A673 (cell line): Measurements from ENCODE around the genes AGRN, C1QTNF12, UBE2J2 and AURKAIP1.

DNA sequence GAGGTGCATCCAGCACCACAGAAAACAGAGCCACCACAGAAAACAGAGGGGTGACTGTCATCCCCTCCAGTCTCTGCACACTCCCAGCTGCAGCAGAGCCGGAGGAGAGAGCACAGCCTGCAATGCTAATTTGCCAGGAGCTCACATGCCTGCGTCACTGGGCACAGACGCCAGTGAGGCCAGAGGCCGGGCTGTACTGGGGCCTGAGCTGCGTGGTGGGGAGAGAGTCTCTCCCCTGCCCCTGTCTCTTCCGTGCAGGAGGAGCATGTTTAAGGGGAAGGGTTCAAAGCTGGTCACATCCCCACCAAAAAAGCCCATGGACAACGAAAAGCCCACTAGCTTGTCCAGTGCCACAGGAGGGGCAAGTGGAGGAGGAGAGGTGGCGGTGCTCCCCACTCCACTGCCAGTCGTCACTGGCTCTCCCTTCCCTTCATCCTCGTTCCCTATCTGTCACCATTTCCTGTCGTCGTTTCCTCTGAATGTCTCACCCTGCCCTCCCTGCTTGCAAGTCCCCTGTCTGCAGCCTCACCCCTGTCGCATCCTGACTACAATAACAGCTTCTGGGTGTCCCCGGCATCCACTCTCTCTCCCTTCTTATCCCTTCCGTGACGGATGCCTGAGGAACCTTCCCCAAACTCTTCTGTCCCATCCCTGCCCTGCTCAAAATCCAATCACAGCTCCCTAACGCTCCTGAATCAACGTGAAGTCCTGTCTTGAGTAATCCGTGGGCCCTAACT lies 126.3 kb downstream of the OR4F5 start:
- PRO-cap = no peak

DNA sequence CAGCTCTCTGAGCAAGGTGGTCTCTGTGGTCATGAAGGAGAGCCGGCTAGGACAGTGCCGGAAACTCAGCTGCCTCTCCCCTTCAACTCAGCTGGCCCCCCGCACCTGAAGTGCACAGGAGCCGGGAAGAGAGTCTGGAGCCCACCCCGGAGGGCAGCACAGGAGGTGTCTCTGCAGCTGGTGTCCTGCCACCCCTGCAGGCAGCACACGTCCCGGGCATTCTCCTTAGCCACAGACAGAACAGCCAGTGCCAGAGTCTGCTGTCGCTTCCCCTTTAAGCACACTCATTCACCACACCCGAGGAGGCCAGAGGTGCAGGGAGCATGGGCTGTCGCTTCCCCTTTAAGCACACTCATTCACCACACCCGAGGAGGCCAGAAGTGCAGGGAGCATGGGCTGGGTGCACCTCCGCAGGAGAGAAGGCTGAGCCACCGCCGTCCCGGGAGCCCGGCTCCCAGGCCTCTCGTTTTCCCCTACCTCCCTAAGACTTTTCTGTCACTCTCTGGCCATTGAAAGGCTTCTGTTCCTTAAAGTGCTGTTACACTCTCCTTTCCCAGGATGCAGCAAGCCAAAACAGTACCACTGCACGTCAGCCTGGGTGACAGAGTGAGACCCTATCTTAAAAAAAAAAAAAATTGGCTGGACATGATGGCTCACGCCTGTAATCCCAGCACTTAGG lies 17.0 kb upstream of the SAMD11 start:
- PRO-cap = no peak

- PRO-cap = no peak
Observed at GRCh38 chr1:933156-933424, 9.4 kb downstream of the SAMD11 start.

GRCh38 chr1:948345-948902 lies 10.6 kb downstream of the NOC2L start:
- PRO-cap = no peak

DNA sequence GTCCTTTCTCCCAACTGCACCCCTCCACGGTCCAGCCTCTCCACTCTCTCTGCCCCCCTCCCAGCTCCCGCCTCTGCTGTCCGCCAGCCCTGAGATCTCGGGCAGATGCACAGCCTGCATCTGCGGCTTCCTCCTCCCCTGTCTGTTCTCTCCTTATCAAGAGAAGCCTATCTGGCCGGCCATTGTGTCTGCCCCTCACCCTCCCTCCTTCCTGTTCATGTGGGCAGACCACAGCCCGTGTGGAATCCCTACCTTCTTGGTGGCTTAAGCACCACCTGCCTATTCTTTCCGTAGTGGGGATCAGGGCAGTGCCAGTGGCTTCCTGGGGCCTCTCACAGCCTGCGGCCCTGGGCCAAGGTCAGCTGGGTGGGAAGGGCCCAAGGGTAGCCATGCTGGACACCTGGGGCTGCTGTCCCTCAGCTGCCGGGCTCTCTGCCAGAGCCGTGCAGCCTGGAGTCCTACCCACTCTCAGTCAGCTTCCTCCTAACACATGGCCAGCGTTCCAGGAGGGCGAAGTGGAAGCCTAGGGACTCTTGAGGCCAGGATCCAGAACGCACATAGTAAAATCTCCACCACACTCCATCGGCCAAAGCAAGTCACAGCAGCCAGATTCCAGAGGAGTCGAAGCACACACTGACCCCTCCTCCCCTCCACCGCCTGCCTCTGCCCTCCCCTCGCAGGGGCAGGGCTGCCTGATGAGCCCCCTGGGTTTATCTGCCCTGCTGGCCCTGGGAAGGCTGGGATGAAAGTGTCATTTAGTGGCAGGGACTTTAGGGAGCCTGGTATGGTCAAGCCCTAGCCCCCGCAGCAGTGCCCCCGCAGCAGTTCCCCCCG lies 5.3 kb upstream of the HES4 start:
- PRO-cap = no peak

DNA sequence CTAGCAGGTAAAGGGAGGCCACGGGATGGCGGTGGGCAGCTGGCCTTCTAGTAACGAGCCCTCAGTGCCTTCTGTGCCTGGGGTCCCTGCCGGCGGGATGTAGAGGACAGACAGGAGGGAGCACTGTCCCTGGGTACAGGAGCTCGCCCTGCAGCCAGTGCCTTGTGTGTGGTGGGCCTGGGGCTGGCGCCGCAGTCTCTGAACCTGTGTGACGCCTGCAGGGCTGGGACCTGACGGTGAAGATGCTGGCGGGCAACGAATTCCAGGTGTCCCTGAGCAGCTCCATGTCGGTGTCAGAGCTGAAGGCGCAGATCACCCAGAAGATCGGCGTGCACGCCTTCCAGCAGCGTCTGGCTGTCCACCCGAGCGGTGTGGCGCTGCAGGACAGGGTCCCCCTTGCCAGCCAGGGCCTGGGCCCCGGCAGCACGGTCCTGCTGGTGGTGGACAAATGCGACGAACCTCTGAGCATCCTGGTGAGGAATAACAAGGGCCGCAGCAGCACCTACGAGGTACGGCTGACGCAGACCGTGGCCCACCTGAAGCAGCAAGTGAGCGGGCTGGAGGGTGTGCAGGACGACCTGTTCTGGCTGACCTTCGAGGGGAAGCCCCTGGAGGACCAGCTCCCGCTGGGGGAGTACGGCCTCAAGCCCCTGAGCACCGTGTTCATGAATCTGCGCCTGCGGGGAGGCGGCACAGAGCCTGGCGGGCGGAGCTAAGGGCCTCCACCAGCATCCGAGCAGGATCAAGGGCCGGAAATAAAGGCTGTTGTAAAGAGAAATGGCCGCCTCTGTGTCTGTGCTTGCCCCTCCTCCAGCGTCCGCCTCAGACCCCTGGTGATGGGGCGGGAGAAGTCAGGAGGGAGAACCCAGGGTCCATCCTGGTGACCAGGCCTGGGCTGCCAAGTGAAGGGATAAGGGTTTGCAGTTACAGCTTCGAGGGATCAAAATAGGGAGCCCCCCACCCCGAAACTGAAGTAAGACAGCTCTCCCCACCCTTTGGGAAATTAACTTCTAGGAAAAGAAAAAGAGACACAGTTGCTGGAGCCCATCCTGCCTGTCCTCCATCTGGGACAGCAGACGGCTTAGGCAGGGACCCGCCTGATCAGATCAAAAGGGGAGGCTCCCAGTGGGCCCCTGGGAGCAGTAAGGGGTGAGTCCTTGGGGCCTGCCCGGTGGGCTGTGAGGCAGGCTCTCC lies 863 bp downstream of the ISG15 start:
- PRO-cap = bidirectional peak, plus-strand start at position 752 of the sequence, minus-strand start at position 756 of the sequence

DNA sequence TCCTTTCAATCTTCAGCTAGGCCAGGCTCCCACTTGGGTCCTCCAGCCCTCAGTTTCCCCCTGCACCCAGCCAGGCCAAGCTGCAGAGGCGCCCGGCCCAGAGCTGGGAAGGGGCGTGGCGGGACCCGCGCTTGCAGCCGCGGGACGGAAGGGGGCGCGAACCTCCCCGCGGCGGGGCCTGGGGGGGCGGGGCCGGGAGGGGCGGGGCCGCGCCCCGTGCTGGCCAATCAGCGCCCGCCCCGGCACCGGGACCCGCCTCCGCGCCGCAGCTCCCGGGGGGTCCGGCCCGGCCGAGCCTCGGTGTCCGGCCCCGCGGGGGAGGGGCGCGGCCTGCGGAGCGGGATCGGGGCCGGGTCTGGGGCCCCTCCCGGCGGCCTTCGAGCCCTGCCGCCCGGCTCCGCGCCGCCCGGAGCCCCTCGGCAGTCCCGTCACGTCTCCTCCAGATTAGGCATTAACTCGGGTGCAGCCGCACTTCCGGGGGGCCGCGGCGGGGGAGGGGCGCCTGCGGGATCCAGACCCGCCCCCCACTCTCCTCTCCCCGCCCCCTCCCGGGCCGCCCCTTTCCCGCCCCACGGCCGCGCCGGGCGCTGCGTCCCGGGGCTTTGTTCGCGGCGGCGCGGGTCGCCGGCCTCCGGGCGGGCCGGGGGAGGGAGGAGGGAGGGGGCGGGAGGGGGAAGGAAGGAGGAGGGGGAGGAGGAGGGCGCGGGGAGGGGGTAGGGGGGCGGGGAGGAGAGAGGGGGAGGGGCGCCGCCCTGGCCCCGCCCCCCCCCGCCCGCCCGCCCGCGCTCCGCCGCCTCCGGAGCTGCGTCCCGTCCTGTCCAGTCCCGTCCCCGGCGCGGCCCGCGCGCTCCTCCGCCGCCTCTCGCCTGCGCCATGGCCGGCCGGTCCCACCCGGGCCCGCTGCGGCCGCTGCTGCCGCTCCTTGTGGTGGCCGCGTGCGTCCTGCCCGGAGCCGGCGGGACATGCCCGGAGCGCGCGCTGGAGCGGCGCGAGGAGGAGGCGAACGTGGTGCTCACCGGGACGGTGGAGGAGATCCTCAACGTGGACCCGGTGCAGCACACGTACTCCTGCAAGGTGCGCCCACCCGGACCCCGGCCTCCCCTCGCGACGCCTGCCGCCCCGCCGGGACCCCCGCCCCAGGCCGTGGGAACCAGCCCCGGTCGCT lies at the start of gene AGRN:
AGRN (plus strand) TSS at position 821 of the 1,165 bp plus-strand sequence.
- PRO-cap = bidirectional peak, plus-strand start at position 422 of the sequence, minus-strand start at position 453 of the sequence; bidirectional peak, plus-strand start at position 821 of the sequence, minus-strand start at position 660 of the sequence; bidirectional peak, plus-strand start at position 1,030 of the sequence, minus-strand start at position 964 of the sequence

DNA sequence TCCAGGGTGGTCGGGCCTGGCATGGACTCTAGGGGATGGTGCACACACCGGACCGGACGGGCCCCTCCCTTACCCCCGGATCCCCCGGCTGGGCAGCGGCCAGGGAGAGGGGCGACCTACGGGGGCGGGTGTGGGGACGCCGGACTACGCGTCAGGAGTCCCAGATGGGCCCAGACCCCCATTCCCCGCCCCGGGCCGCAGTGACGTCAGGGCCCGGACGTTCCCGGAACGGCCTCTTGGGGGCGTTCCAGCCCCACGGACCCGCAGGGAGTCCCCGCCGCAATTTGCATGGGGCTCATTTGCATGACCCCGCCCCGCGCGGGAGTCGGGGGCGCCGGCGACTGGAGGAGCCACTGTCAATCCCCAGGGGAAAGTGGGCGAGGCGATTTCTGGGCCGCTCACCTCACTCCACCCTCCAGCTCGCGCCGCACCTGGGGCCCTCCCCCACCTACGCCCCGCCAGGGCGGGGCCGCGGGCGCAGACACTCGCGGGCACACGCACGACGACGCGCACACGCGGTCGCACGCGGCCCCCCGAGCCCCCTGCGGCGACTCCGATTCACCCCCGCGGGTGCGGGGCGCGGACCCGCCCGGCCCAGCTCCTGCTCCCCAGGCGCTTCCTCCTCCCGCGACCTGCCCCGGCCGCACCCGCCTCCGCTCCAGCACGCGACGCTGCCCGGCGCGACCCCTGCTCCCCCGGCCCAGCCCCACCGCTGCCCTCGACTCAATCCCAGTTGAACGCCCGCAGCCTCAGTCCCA lies 13.1 kb downstream of the AGRN start:
- PRO-cap = no peak

GRCh38 chr1:1071603-1072103 lies 2.5 kb downstream of the RNF223 start:
- PRO-cap = no peak

DNA sequence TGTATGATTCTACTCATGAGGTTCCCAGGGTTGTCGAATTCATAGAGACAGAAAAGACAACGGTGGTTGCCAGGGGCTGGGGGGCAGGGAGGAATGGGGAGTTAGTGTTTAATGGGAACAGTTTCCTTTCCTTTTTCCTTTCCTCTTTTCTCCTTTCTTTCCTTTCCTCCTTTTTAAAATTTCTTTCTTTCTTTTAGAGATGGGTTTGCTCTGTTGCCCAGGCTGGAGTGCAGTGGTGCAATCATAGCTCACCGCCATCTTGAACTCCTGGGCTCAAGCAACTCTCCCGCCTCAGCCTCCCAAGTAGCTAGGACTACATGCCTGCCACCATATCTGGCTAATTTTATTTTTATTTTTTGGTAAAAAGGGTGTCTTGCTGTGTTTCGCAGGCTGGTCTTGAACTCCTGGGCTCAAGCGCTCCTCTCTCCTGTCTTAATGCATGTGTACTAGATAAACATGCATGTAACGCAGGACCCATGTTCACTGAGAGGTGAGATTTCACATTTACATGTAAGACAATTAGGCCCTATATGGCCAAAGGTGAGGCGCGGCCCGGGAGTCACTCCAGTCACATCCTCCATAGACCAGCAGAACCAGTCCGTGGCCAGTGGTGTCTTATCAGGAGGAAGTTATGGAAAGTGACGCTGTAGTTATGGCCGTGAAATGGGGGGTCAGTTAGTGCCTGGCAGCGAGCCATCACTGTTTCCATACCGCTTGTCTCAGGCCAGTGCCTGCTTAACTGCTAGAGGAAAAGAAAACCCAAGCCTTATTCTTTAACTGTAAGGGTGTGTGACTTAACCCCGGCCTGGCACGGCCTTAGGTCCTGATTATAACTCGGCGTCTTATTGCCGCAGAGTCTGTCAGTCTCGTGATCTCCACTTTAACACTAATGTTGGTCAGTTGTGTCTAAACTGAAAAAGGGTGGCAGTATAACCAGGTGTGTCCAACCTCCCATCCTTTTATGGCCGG lies 6.3 kb downstream of the C1orf159 start:
- PRO-cap = no peak

GRCh38 chr1:1144005-1145065 lies 28.4 kb upstream of the C1orf159 start:
- PRO-cap = no peak

GRCh38 chr1:1218626-1219760 lies 5.0 kb upstream of the TNFRSF4 start:
- PRO-cap = no peak

DNA sequence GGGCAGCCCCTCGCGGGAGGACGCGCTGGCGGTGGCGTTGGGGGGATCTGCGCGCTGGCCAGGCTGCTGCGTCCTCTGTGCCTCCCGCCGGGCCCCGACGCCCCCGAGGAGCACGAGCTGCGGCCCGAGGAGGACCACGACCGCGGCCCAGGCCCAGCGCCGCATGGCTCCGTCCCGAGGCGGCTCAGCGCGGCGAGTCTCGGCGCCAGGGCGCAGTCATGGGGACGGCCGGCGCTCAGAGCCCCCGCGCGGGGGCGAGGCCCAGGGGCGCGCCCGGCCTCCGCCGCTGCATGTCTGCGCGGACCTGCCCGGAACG lies at the start of gene C1QTNF12:
C1QTNF12 (minus strand) TSS at position 197 of the 316 bp plus-strand sequence.
- PRO-cap = no peak

DNA sequence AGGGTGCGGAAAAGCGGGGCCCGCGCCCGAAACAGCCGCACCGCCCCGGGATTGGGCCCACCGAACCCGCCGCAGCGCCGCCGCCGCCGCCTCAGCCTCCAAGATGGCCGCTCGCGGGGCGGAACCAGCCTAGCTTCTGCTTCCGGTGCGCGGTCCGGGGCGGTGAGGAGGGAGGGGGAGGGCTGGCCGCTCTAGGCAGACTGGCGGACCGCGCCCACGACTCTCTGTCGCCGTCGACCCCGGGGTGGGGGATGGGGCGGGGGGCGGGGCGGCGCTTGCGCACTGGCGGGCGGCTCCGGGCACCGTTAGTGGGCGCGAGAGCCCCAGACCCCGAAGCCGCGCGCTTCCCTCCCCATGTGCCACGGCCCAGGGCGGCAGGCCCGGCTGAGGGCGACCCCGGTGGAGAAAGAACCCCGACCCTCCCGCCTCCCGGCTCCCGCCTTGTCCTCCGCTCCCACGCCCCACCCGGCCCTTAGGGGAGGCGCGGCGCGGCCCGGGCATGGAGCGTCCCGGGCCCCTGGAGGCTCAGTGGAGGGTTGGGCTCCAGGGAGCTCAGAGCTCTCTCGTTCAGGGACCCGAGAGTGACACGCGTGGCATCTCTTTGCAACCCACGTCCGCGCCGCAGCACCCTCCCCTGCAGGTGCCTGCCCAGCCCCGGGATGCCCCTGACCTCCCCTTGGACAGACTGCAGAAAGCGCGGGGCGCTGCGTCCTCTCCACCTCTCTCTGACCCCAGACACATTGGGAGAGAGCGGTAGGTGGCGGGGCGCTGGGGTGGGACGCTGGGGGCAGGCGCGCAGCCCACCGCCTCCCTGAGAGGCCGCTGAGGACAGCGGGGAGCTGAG lies at the start of gene UBE2J2:
UBE2J2 (minus strand) TSS at position 126 of the 844 bp plus-strand sequence.
- PRO-cap = bidirectional peak, plus-strand start at position 355 of the sequence, minus-strand start at position 105 of the sequence; bidirectional peak, plus-strand start at position 528 of the sequence, minus-strand start at position 530 of the sequence

- PRO-cap = no peak
Observed at GRCh38 chr1:1298541-1299108, 9.1 kb downstream of the ACAP3 start.

GRCh38 chr1:1302848-1303605 lies 4.7 kb downstream of the ACAP3 start:
- PRO-cap = no peak

DNA sequence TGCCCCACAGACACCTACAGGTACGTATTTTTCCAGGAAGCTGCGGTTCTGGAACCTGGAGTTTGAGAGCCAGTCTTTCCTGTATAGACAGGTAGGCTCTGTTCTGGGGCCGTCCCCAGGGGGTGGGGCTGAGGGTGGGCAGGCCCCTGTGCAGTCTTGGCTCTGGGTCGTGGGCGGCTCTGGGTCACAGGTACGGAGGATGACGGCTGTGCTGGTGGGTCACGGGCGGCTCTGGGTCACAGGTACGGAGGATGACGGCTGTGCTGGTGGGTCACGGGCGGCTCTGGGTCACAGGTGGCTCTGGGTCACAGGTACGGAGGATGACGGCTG lies 2.2 kb downstream of the PUSL1 start:
- PRO-cap = no peak

GRCh38 chr1:1332263-1333432 lies 1.6 kb downstream of the TAS1R3 start:
- PRO-cap = no peak

GRCh38 chr1:1349522-1350187 lies 437 bp upstream of the DVL1 start:
- PRO-cap = bidirectional peak, plus-strand start at chr1:1349570, minus-strand start at chr1:1349380; unidirectional peak, plus-strand start at chr1:1349782; bidirectional peak, plus-strand start at chr1:1349819, minus-strand start at chr1:1349818

GRCh38 chr1:1375051-1375796 lies at the start of gene AURKAIP1:
AURKAIP1 (minus strand) TSS chr1:1375207.
- PRO-cap = bidirectional peak, plus-strand start at chr1:1375596, minus-strand start at chr1:1375287